Mesenchymal stem cell of the bone marrow (primary cell): ENCODE results near the gene CCDC70.

- CAGE, long polyA plus RNA = no peak
These were observed 170.5 kb downstream of the KCNRG start for GRCh38 chr13:50185641-50186216.

GRCh38 chr13:50186223-50186711 lies 171.0 kb downstream of the KCNRG start:
- CAGE, long polyA plus RNA = no peak

- CAGE, long polyA plus RNA = no peak
These were observed 299.8 kb downstream of the DLEU7 start for GRCh38 chr13:50543600-50544200.

DNA sequence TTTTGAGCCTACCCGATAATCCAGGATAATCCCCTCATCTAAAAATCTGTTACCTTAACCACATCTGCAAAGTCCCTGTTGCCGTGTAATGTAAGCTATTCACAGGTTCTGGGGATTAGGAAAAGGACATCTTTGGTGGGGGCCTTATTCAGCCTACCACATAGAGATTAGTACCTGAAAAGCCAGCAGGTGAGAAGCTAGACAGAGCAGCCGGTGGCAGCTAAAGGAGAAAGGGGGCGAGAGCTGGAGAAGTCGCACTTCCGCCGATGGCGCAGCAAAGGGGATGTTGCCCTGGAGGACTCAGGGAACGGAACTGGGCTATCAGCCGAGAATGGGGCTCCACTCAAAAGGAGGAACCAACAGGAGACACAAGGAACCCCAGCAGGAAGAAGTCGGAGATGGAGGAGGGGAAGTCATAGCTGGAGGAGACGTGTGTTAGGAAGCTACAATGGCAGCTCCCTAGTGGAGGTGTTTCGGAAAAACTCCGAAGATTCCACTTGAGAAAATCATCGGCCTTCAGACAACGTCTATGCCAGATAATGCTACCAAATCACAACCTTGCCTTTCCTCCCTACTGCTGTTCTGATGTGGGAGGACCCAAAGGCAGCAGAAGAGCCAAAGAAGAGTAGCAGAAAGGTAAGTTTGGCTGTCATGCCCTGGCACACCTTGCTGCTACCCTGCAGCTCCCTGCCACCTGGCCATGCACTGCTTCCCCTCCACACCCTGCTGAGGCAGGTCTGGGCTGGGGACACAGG lies 128.1 kb downstream of the DLEU7 start:
- CAGE, long polyA plus RNA = no peak

DNA sequence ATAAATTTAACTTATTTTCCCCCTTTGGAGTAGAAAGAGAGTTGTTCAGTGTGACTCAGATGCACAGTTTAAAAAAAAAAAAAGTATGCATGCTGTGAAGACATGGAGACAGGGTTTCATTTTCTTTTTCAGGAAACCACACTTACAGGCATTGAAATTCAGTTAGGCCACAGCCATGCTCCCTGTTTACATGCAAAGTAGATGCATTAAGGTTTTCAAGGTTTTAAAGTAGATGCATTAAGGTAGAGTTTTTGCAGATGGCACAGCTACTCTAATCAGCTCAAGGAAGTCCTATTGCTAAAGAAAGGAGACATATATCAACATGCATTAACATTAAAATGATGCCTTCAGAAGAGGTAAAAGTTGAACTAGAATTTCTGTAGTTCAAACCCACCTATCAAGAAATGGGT lies 16.0 kb upstream of the RNASEH2B start:
- CAGE, long polyA plus RNA = no peak

- CAGE, long polyA plus RNA = no peak
These were observed 2.4 kb downstream of the RNASEH2B start for GRCh38 chr13:50911830-50912590.

DNA sequence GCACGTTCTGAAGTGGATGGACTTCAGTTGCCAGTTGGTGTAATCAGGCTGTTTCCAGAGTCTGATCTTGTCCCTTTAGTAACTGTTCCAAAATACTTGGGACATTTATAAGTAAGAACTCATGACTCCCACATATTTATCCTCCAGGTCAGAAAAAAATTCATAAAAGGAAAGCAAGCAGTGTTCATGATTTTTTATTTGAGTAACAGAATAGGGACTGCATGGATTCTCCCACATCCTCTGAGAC lies 5.0 kb downstream of the RNASEH2B start:
- CAGE, long polyA plus RNA = no peak

DNA sequence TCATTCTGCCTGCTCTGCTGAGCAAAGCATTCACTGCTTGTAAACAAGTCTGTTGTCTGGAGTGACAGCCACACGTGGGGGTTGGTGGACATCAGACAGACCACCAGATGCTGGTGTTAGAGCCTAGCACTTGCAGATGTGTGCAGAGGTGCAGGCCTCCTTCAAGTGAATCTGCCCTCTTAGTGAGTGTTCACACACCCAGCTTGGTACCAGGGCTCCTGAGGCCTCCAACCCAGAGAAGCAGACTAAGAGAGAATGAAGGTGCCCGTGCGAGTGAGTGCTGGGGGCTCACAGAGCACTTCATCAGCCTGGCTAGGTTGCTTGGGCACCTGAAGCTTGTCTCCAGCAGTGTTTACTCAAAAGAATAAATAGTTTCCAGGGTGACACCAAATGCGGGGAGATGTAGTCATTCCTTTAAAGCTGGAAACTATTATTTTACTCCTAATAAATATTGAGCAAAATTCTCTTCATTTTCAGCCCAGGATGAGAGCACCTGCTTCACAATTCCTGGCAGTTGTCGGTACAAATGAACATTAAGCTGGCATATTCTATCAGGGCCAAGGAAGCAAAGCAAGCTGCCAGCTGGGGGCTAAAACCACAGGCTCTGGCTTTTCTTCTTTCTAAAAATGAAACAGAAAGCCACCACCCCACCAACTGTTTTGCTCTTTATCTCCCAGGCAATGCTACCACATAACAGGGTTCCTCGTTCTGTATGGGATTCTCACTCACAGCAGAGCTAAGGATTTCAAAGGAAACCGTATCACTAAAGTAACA lies 82.4 kb downstream of the RNASEH2B start:
- CAGE, long polyA plus RNA = no peak

DNA sequence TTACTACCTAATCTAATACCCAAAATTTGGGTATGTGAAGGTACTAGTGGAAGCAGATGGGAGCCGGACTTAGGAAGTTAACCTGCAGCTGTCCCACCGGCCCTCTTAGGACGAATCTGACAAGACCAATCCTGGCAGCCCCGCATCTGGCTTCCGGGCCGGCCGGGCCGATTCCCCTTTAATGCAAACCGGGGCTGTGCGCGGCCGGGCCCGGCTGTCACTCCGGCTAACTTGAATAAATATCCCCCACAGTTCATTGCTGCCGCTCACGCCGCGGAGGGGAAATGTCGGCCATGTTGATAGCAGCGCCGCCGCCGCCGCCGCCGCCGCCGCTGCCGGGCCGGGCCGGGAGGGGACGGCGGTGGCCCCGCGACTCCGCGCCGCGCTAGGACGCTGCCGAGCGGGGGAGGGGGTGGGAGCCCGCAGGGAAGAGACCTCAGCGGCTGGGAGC lies 1.4 kb downstream of the INTS6 start:
- CAGE, long polyA plus RNA = no peak

GRCh38 chr13:51477009-51477663 lies 24.3 kb upstream of the INTS6 start:
- CAGE, long polyA plus RNA = no peak

DNA sequence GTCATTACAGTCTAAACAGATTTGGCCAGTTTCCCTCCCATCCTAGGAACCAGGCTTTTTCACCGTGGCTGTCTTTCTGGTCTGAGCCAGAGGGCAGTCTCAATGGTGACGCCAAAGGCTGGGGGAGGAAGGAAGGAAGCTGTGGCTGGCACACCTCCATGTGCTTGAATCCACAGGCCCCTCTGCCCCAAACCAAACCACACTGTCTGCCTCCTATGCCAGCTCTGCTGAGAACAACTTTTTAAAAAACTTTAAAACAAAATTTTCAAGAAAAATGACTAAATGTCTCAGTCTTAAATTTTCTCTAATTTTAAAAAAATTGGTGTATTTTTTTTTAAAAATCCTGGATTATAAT lies 61.0 kb upstream of the WDFY2 start:
- CAGE, long polyA plus RNA = no peak

DNA sequence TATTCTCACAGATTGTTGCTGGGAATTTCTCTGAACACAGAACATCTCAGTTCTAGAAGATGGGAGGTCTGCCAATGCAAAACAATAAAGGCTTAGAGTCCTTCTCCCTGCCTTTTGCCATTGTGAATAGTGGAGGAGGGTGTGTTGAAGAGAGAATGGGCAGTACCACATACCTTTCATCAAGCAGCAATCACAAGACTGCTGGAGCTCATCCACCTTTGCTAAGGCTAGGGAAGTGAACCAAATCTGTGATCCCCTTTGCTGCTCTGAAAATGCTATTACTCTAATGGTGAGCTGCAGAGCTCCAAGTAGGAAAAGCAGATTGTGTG lies 34.4 kb downstream of the WDFY2 start:
- CAGE, long polyA plus RNA = no peak

DNA sequence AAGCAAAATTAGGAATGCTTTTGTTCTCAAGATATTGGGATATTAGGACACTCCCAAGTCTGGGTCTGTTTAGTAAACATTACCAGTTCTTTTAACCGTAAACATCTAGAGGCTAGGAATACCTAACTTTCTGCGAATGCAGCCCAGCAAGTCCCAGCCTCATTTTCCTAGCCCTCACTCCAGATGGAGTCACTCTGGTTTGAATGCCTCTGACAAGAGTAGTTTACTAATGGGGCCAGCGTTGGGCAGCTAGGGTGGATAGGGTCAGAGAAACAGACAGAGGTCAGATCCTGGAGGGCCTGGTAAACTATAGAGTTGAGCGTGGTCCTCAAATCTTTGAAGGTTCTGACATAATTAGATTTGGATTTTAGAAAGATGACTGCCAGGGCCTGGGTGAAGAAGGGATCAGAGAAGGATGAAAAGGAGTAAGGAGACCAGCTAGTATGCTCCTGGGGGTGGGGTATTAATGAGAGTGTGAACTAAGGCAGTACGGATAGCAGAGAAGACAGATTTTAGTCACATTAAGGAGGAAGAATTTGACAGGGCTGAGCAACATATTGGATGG lies 53.7 kb downstream of the WDFY2 start:
- CAGE, long polyA plus RNA = no peak

GRCh38 chr13:51644572-51645677 lies 60.7 kb downstream of the WDFY2 start:
- CAGE, long polyA plus RNA = no peak

DNA sequence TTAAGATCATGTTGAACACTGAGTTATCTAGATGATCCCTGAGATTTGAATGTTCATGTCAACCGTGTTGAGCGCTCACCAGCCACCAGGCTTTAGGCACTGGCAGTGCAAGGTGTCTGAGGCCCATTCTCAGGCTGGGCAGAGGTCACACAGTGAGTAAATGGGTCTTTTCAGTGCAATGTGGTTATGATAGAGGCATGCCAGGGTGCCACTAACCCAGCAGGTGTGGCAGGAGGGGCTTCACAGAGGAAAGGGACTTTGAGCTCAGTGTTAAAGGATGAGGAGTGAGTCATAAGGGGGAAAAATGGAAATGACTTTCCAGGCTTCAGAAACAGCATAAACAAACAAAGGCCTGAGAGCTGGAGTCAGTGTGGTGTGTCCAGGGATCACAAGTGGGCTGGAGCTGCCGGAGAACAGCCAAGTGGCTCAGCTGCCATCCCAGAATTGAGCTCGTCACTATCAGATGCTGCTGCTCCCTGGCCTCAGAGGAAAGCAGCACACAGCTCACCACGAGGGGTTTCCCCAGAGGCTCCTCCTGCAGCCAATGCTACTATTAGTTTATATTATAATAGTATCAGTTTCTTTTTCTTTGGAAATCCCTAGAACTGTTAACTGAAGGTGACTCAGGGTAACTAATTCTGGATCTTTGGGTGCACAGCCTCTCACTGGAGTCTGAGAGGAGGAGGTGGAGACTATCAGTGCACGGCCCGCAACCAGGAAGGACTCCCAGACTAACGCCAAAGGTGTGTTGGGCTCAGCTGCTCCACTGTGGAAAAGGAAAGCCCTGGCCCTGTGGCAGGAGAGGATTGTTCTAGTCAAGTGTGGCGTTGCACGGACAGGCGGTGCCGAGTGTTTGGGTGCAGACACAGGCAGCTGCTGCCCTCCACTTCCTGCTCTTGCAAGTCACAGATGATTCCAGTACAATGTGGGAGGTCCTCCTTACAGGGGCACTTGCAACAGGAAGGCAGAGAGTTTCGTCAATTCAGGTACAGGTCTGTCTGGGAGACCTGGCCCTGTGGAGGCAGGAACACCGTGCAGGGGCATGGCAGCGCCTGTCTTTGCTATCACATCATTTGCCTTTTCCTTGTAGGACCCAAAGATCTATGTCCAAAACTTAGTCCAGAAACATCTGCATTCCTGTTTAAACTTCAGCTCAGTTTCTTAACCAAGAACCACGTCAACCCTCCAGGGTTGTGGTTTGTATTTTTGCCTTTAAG lies 39.4 kb downstream of the DHRS12 start:
- CAGE, long polyA plus RNA = no peak

DNA sequence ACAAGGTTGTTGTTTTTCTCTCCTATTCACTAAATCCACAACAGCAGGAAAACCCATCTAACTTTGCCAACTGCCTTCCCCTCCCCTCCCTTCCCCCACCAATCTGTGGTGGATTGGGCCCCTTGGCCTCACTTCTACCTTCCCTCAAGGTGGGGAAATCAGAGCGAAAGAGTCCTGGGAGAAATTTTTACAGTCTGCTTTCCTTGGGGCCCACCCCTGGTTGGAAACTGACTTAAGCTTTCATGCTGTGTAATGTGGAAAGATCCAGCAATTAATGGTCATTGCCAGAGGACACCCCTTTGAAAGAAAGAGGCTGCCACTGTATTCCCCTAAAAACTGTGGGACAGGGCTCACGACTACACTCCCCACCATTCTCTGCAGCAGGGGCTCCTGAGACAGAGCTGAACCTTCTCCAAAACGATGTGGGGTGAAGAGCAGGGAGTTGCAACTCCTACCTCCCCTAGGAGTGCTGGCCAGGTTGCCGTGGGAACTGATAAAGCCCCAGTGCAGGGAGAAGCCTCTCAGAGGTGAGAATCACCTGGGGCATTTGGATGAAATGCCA lies 1.2 kb downstream of the DHRS12 start:
- CAGE, long polyA plus RNA = no peak

- CAGE, long polyA plus RNA = no peak
These were observed 12.7 kb downstream of the TMEM272 start for GRCh38 chr13:51832215-51832771.

DNA sequence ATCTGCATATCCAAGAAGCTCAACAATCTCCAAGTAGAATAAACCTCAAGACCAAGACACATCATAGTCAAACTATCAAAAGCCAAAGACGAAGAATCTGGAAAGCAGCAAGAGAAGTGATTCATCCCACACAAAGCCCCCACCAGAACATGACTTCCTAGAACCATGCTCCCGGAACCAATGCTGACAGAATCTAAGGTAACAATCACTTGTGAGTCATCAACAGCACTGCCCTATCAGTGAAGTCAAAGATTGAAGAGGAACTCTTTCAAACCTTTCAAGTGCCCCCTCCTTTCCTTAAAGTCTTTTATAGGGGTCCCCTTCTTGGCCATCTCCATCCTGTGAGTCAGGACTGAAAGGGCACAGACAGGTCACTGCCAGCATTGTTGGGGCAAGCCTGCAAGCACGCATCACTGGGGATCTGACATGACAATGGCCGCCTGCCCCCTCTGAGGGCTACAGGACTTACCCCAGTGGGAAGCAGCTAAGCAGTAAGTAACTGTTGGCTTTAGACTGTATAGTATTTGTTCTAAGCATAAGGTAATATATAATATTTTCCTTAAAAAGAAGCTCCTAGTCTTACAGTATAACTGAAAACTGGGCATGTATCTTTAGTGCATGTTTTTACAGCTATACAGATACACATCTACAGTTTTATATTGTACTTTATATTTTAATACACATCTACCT lies at the start of gene CCDC70:
TSS of gene CCDC70 (plus strand) at position 231 of the 690 bp plus-strand sequence.
- CAGE, long polyA plus RNA = no peak

GRCh38 chr13:51945398-51946155 lies 65.7 kb downstream of the ATP7B start:
- CAGE, long polyA plus RNA = no peak

DNA sequence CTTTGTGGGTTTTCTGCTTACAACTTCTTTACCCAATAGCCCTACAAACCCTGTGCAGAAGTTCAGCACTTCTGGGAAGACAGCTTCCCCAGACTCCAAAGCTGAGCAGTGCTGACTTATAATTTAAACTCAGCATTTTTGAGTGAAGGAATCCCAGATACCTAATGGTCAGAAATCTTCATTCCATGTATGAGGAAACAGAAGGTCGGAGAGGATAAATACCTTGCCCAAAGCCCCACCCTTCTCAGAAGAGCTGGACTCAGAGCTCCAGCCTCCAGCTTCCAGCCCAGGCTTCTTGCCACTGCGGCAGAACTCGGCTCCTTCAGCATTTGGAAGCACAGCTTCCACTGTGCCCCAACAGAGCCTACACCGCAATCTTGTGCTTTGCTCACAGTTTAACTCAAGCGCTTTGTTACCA lies 49.2 kb downstream of the ATP7B start:
- CAGE, long polyA plus RNA = no peak